ENCODE results near the genes WDR44 and CT47C1.

- RRBS, result no CpG with 5 or more reads among the region's 18 CpGs
CAGE:
- cytosol, long polyA plus RNA, result no peak
- long polyA plus RNA, result no peak
- nucleus, long polyA plus RNA, result no peak
Measured at GRCh38 chrX:116693992-116694335, 231.2 kb upstream of the CT83 start.

- RRBS, result 8% methylated on average over 11 of the region's 75 CpGs
CAGE:
- cytosol, long polyA plus RNA, result no peak
- long polyA plus RNA, result no peak
- nucleus, long polyA plus RNA, result no peak
Measured at GRCh38 chrX:118345745-118346640, at the start of gene WDR44. Gene WDR44 (plus strand): TSS chrX:118346106.

DNA sequence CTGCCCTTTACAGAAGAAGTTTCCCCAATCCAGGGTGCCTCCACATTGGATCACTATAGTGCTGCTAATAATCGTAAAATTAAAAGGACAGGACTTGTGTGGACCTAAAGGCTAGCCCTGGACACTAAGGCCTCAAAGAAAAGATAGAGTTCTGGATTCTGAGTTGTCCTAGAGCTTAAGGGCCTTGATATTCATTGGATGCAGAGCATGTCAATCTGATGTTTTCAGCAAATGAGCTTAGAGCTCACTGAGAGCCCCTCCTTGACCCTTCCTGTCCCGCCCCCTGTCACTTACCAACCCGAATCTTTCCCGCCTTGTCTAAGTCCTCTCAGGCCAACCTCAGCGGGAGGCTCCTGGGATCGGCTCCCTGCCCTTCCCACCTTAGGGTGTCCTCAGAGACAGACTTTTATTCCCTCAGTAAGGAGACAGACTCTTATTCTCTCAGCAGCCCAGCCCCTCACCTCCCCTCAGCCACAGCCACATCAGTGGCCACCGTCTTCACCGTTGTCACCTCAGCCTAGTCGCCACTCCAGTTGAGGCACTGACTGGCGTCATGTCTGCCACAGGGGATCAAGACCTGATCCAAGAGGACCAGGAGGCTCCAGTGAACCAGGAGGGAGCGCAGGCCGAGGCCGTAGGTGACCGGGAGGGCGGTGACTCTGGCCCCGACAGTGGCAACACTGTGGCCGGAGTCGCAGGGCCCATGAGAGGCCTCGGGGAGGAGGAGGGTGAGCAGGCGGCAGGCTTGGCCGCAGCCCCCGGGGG, at the start of gene CT47C1:
TSS of gene CT47C1 (plus strand) at position 321 of the 765 bp plus-strand sequence.
- RRBS, result 6% methylated on average over 9 of the region's 22 CpGs
CAGE:
- cytosol, long polyA plus RNA, result no peak
- long polyA plus RNA, result no peak
- nucleus, long polyA plus RNA, result no peak

DNA sequence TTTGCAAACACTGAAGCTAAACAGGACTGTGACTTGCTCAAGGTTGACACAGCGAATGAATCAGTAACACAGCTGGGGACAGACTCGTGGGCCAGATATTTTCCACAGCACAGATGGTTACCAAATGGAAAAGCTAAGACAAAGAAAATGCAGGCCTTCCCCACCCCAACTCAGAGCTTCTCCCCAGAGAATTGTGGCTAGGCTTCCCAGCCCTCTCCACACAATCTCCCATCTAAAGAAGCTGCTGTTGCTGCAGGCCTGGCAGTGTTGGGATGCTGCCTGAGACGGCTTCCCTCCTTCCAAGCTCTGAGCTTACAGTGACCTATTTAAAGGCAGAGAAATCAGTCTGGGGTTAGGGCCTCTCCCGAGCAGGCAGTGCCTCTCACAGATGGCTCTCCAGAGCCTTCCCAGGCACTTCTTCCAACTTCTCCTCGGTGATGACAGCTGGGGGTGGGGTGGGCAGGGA, 46.5 kb upstream of the PGRMC1 start:
- RRBS, result no CpG with 5 or more reads among the region's 5 CpGs
CAGE:
- cytosol, long polyA plus RNA, result no peak
- long polyA plus RNA, result no peak
- nucleus, long polyA plus RNA, result no peak

DNA sequence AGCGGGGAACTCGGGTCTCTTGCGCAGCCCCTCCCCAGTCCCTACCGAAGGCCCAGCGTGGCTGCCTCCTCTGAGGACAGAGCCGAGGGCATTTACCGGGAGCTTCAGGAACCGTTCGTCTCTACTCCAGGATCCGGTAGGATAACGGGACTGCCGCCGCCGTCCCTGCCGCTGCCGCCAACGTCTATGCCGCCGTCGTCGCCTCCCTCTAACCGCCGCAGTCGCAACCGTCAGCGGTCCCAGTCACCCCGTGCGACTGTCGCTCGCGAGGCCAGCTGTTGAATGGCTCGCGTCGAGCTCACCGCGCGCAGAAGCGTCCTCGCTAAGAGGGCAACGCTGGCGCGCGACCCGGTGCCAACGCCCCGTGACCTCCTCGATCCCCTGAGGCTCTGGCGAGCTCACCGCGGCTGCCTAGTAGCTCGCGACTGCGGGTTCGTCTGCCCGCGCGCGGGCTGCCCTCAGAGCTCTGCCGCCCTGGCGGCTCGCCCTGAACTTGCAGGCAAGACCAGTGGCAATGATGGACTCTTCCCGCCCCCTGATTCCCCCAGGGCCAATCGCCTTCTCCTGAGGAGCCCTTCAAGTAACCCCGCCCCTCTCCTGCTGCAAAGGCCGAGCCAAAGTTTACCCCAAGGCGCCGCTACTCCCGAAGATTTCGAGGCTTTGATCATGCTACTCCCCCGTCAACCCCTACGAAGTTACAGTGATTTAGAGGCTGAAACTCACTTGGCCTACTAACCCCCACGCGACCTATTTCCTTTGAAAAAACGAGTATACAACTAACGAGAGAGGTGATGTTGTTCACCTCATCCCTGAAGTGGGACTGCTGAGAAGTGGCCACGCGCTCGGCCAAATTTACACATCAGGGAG, 37.3 kb downstream of the PGRMC1 start:
- RRBS, result no CpG with 5 or more reads among the region's 78 CpGs
CAGE:
- cytosol, long polyA plus RNA, result no peak
- long polyA plus RNA, result no peak
- nucleus, long polyA plus RNA, result no peak

- RRBS, result no CpG with 5 or more reads among the region's 5 CpGs
CAGE:
- cytosol, long polyA plus RNA, result no peak
- long polyA plus RNA, result no peak
- nucleus, long polyA plus RNA, result no peak
Measured at GRCh38 chrX:119410685-119411069, 11.5 kb downstream of the SLC25A43 start.

DNA sequence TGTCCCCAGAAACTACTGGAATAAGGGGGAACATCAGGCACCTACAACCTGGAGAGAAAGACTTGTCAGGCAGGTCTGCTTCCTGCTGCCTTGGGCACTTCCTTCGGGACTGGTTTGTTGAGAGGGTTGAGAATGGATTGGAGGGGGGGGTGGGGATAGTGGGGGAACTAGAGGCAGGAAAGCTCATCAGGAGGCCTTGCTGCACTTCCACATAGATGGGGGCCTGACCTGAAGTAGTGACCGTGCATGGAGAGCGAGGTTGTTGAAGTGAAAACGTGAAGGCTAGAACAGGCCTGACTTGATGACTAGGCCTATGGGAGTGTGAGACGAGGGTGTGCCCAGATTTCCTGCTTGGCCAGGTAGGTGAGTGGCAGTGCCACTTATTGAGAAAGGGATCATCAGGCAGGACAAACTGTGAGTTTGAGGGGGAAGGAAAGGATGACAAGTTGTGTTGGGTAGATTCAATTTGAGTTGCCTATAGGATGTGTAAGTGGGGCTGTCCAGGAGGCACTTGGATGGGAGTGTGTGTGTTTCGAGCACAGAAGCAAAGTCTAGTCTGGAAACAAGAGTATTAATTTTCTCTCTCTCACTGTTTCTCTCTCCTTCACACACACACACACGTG, 33.5 kb downstream of the SLC25A5 start:
- RRBS, result no CpG with 5 or more reads among the region's 7 CpGs
CAGE:
- cytosol, long polyA plus RNA, result no peak
- long polyA plus RNA, result no peak
- nucleus, long polyA plus RNA, result no peak

DNA sequence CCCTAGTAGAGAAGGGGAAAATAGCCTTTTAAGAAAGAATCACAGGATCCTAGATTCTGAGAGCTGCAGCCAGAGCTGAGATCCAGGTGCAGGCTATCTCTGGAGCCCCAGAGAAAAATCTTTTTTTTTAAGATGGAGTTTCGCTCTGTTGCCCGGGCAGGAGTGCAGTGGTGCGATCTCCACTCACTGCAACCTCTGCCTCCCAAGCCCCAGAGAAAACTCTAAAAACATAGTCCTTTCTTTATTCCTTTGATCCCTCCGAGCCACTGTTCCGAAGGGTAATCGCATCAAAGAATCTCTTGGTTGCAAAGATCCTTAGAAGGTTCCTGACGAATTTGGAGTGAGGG, 38.4 kb downstream of the SEPTIN6 start:
- RRBS, result no CpG with 5 or more reads among the region's 7 CpGs
CAGE:
- cytosol, long polyA plus RNA, result no peak
- long polyA plus RNA, result no peak
- nucleus, long polyA plus RNA, result no peak

- RRBS, result no CpG with 5 or more reads among the region's 16 CpGs
CAGE:
- cytosol, long polyA plus RNA, result no peak
- long polyA plus RNA, result no peak
- nucleus, long polyA plus RNA, result no peak
Measured at GRCh38 chrX:119681950-119682979, 10.7 kb downstream of the SEPTIN6 start.

DNA sequence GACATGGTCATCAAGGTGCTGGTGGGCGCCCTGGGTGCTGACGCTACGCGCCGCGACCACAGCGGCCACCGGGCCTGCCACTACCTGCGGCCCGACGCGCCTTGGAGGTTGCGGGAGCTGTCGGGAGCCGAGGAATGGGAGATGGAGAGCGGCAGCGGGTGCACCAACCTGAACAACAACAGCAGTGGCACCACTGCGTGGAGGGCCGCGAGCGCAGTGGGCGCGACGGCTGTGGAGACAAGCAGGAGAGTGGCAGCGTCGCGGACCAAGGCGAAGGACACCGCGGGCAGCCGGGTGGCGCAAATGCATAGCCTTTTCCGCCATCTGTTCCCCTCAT, 845 bp downstream of the SOWAHD start:
- RRBS, result no CpG with 5 or more reads among the region's 33 CpGs
CAGE:
- cytosol, long polyA plus RNA, result no peak
- long polyA plus RNA, result no peak
- nucleus, long polyA plus RNA, result no peak

DNA sequence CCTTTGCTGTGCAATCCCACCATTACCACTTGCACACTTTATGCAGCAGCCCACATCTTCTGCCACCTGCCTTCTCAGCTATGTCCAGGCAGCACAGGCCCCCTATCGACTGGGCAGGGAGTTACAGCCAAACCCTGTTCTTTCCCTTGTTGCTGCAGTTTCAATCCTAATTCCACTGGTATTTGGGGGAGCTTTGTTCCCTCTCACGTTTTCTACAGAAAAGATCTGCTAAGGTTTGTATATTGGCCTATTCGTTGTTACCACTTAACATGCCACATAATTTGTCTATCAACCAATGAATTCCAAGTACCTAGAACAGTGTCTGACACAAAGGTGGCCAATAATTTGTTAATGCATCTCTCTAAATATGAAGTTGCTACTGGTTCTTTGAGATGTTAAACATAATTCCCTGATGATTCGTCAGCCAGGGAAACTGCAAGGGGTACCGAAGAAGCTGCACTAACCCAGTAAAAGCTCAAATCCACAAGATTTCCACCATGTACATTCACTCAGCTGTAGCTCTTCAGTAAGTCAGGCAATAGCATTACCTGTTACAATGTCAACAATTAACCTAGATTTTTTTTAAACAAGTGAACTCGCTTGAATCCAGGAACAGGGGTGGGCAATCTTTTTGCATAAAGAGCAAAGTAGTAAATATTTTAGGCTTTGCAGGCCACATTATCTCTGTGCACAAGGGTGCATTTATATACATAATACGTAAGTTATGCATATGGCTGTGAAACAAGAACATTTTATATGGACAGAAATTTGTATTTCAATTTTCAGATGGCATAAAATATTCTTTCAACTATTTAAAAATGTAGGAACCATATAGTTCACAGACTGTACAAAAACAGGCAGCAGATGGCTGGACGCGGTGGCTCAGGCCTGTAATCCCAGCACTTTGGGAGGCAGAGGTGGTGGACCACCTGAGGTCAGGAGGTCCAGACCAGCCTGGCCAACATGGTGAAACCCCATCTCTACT, 6.2 kb downstream of the RPL39 start:
- RRBS, result no CpG with 5 or more reads among the region's 9 CpGs
CAGE:
- cytosol, long polyA plus RNA, result no peak
- long polyA plus RNA, result no peak
- nucleus, long polyA plus RNA, result no peak

DNA sequence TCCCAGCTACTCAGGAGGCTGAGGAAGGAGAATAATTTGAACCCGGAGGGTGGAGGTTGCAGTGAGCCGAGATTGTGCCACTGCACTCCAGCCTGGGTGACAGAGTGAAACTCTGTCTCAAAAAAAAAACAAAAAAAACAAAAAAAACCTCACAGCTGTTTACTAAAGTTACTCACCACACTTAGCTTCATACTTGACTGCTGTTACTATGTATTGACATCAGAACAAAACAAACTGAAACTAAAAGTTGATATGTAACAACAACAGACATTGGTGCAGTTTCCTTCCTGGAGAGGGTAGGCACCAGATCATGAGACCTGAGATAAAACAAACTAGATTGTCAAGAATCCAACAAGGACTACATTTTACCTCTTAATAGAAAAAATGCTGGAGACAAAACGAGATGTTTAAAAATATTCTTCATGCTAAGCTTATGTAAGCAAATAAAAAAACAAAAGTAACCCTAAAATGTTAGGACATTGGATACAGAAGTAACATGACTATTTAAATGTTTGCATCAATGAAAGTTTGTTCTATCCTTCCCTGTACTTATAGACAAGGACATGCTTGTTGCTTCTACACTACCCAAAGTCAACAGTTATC, 30.4 kb upstream of the RPL39 start:
- RRBS, result no CpG with 5 or more reads among the region's 3 CpGs
CAGE:
- cytosol, long polyA plus RNA, result no peak
- long polyA plus RNA, result no peak
- nucleus, long polyA plus RNA, result no peak

DNA sequence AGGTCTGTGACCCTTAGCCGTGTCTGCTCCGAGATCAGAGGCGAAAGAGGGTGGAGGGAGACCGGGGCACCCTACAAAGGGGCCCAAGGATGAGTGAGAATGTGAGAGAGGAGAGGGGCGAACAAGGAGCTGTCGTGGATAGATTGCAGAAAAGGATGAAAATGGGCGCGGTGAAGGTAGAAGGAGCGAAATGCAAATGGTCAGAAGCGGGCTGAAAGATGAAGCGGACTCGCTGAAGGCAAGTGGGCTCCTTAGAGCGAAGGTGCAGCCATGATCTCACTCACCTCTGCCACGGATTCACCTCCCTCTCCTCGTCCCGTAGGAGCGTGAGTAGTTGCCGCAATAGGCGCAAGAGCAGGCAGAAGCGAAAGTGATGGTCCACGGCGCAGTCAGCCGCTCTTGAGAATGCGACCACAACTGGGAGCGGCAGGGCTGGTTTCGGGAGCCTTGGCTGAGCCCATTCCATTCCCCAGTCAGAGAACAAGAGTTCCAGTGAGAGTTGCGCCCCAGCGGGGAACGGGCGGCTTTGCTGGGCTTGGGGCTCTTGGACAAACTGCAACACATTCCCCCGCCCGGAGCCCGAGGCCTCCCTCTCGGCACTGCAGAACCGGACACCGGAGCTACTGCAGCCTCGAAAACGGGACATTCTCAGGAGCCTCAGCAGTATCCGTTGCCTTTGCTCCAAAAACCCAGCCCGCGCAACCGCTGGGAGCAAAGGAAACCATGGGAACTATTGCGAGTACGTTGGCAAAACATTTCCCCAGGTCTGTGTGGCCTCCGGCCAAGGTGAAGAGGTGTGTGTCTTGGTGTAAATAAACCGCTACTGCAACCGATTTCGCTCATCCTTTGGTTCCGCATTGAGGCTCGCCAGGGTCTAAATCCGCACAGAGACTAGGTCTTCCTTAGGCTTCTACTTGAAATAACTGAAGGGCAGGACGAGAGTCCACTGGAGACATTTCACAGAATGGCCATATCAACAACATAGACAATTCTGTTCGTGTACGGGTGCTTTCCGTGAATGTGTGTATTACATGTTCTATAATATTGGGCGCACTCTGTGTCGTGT, 5.8 kb upstream of the ZBTB33 start:
- RRBS, result no CpG with 5 or more reads among the region's 57 CpGs
CAGE:
- cytosol, long polyA plus RNA, result no peak
- long polyA plus RNA, result no peak
- nucleus, long polyA plus RNA, result start-site peak on the minus strand centred at position 764 of the sequence, 31 bp wide, 26 and 22 reads in 2 replicates

DNA sequence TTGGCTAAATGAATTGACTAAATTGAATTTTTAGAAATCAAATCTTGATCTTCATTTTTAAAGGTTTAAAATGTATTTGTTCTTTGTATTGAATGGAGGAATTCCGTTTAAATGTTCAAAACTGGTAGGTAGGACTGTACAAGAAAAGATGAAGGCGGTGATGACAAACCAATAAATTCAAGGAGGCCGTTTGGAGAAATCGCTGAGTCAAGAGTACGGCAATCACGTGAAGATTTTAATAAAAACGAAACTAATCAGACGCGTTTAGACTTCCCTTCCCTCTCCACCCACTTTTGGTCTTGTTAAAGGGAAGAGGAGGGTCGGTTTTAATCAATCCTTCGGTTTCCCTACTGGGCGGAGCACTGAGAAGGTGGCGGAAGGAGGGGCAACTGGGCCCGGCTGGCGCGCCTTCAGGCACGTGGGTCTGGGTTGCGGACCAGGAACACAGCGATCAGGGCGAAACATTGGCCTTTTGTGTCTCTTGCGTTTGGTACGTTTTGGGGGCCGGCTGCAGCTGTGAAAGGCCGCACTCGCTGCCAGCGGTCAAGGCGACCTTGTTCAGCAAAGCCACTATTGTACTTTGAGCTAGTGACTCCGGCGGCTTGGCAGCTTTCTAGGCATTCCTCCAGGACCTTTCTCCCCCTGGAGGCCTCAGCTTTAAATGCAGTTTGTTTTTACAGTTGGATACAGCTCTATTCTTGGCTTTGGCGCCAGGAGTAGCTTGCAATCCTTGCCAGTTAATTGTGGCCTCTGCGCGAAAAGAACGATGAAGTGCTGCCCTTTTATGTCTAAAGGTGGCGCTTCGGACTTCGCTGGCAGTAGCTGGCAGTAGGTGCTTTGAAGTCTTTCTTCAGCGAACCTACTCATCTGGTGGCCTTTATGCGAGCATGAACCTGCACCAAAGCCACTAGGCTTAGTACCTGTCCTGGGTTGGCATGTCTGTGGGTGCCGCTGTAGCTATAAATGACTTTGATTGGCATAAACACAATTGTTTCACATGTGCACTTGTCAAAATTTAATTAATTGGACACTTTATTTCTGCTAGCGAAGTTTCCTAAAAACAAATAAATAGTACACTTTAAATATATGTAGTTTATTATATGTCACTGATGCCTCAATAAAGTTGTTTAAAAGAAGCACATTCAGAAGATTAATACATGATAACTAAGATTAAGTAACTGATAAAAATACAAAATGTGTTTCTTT, 16.9 kb upstream of the LAMP2 start:
- RRBS, result 1% methylated on average over 10 of the region's 40 CpGs
CAGE:
- cytosol, long polyA plus RNA, result no peak
- long polyA plus RNA, result no peak
- nucleus, long polyA plus RNA, result no peak

CAGE:
- cytosol, long polyA plus RNA, result no peak
- long polyA plus RNA, result no peak
- nucleus, long polyA plus RNA, result no peak
Measured at GRCh38 chrX:122017179-122017388, 969.7 kb downstream of the GLUD2 start.

GRCh38 chrX:123185080-123185527, 1.0 kb downstream of the GRIA3 start:
- RRBS, result 3% methylated on average over 3 of the region's 21 CpGs
CAGE:
- cytosol, long polyA plus RNA, result no peak
- long polyA plus RNA, result no peak
- nucleus, long polyA plus RNA, result no peak

DNA sequence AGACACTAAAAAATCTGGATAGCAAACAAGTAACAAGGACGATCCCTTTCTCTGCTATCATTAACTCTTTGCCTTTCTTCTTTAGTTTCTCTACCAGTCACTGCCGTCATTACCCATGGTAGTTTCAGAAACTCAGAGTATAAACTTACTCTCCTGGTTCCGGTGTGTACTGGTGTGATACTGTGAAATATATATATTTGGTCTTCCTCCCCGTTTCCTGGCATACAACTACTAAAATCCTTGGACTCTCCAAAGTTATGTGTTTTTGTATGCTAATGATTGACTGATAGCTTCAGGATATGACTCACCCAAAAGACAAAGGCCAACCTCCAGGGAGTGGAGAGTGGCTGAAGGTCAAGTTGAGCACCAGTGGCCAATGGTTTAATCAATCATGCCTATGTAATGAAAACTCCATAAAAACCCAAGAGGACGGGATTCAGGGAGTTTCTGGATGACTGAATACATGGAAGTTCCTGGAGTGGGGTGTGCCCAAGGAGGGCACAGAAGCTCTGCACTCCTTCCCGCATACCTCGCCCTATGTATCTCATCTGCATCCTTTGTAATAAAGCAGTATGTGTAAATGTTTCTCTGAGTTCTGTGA, 35.0 kb upstream of the XIAP start:
- RRBS, result no CpG with 5 or more reads among the region's 7 CpGs
CAGE:
- cytosol, long polyA plus RNA, result no peak
- long polyA plus RNA, result no peak
- nucleus, long polyA plus RNA, result no peak

- RRBS, result no CpG with 5 or more reads among the region's 7 CpGs
CAGE:
- cytosol, long polyA plus RNA, result no peak
- long polyA plus RNA, result no peak
- nucleus, long polyA plus RNA, result no peak
Measured at GRCh38 chrX:124194234-124194712, 138.2 kb upstream of the TEX13D start.

DNA sequence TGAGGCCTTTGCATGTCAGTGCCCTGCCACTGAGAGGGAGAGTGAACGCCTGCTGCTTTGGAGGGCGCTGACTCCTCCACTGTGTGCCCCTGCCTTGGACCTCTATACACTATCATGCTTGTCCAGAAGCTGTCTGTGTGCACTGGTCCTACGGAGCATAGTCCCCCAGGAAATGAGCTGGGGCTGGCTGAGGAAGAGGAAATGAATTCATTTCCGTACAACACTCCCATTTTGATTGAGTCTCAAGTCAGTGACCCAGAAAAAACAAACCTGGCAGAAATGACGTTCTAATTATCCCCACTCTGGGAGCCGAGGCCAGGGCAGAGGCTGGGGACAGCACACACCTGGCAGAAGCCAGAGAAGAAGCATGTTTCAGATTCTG, 80.5 kb downstream of the SH2D1A start:
- RRBS, result no CpG with 5 or more reads among the region's 6 CpGs
CAGE:
- cytosol, long polyA plus RNA, result no peak
- long polyA plus RNA, result no peak
- nucleus, long polyA plus RNA, result no peak

DNA sequence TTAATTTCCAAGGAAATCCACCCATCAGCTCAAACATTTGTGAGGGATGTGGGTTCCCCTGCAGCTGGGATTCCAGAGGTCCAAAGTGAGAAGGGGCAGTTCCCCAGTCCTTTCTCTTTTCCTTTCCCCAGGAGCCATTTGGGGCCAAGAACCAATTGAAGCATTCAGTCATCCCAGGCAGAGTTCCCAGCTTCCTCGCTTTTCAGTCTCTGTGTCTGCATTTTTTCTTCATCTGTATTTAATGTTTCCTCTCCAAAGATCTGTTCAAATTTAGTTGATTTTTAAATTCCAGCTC, 267.5 kb downstream of the DCAF12L2 start:
- RRBS, result no CpG with 5 or more reads among the region's 1 CpG
CAGE:
- cytosol, long polyA plus RNA, result no peak
- long polyA plus RNA, result no peak
- nucleus, long polyA plus RNA, result no peak